Bronchial lymph node (tissue), 1 donor: Measurements from ENCODE around the genes BIN1 and GPR17.

GRCh38 chr2:126776473-126777553 is 120.9 kb downstream of the GYPC start:
- PRO-cap, result unidirectional peak, plus-strand start at chr2:126776792; unidirectional peak, plus-strand start at chr2:126776811; unidirectional peak, minus-strand start at chr2:126777231

DNA sequence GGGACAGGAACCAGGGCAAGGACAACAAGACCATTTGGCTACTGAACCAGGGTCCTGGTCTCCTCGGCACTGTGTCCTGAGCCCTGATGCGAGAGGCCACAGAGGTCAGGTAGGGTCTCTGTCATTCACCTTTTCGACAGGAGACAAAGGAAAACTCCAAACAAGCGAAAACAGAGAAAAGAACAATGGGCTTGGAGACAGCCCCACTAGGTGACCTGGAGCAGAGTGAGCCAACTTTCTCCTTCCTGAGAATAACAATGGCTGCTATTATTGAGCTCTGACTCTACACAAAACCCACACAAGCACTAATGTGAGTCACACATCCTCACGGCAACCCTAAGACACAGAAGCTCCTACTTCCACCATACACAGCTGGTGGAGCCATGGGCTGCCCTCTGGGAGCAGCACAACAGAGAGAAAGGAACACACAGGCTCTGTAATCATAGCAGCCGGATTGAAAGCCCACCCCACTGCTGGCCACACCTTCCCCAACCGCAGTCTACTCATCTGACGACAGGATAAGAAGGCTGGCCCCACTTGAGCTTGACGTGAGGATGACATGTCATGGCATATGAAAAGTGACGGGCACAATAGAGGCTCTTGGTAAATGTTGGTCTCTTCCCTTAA is 67.2 kb upstream of the TEX51 start:
- PRO-cap, result no peak

- PRO-cap, result no peak
Observed at GRCh38 chr2:126971256-126971702, 72.6 kb downstream of the TEX51 start.

GRCh38 chr2:127054305-127054974 is 52.5 kb downstream of the BIN1 start:
- PRO-cap, result no peak

GRCh38 chr2:127103308-127104426 is 3.3 kb downstream of the BIN1 start:
- PRO-cap, result no peak

DNA sequence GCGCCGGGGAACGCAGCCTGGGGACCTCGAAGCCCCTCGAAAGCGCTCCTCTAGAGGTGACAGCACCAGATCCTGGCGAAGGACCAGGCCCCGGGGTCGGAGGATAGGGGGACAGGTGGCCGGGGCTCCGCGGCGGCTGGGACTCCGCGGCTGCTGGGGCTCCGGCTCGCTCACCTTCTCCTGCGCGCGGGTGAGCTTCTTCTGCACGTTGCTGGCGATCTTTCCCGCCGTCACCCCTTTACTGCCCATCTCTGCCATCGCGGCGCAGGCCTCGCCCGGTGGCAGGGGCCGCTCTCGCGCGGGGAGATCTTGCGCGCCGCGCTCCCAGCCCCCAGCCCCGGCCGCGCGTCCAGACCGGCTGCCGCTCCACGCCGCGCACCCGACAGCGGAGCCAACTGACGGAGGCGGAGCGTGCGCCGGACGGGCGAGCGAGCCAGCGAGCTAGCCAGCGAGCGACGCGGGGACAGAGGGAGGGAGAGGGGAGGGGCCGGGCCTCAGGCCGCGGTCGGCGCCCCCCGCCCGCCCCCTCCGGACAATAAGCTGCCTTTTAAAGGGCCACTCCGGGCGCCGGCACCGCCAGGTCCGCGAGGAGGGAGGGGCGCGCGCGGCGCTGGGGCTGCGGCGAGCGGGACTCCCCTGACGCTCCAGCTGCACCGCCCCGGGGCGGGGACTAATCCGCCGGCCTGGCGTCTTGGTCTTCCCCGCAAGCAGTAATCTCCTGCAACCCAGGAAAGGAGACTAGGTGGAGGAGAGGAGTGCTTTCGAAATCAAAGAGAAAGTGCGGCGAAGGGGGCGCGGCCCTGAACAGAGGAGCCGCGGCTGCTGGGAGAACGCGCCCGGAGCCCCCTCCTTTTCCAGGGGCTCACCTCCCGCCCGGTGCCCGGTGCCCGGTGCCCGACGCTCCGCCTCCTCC is at the start of gene BIN1:
Gene BIN1 (minus strand): TSS at position 469 of the 913 bp plus-strand sequence.
- PRO-cap, result bidirectional peak, plus-strand start at position 579 of the sequence, minus-strand start at position 397 of the sequence; bidirectional peak, plus-strand start at position 770 of the sequence, minus-strand start at position 716 of the sequence

GRCh38 chr2:127302205-127302766 is 8.3 kb upstream of the ERCC3 start:
- PRO-cap, result no peak

GRCh38 chr2:127304450-127305871 is 11.0 kb upstream of the ERCC3 start:
- PRO-cap, result no peak

GRCh38 chr2:127351586-127352266 is 36.0 kb downstream of the MAP3K2 start:
- PRO-cap, result no peak

- PRO-cap, result no peak
Observed at GRCh38 chr2:127438202-127438759, 20.1 kb downstream of the PROC start.

- PRO-cap, result no peak
Observed at GRCh38 chr2:127454885-127455534, 36.8 kb downstream of the PROC start.

- PRO-cap, result no peak
Observed at GRCh38 chr2:127455535-127456165, 37.4 kb downstream of the PROC start.

DNA sequence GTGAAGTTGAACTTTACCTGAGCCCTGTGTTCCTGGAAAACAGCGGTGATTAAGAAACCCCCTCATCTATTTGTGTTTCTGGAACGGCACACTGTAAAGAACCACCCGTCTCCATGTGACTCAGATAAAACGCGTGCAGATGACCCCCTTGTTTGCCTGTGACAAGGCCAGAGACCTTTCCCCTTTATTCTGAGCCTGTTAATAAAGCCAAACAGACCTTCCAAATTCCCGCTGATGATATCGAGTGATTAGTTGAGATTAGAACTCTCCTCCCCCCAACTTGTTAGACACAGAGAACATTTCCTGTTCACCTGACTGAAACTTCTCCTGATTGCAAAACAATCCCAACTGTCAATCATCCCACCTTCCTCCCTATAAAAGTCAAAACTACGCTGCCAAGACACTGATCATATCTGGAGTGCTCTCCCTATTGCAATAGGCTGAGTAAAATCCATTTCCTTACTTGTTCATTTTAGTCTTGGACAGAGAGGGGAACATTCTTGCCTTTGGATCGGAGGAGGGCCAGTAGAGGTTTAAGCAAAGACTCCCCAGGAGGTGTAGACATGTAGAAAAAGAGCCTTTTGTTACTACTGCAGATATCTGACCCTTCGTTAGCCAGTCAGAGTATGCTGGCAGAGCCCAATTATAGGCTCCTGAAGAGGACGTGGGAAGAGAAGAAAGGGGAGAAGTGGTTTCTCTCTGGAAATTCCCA is 937 bp upstream of the IWS1 start:
- PRO-cap, result bidirectional peak, plus-strand start at position 406 of the sequence, minus-strand start at position 282 of the sequence

- PRO-cap, result no peak
Observed at GRCh38 chr2:127630389-127631012, 15.5 kb upstream of the GPR17 start.

DNA sequence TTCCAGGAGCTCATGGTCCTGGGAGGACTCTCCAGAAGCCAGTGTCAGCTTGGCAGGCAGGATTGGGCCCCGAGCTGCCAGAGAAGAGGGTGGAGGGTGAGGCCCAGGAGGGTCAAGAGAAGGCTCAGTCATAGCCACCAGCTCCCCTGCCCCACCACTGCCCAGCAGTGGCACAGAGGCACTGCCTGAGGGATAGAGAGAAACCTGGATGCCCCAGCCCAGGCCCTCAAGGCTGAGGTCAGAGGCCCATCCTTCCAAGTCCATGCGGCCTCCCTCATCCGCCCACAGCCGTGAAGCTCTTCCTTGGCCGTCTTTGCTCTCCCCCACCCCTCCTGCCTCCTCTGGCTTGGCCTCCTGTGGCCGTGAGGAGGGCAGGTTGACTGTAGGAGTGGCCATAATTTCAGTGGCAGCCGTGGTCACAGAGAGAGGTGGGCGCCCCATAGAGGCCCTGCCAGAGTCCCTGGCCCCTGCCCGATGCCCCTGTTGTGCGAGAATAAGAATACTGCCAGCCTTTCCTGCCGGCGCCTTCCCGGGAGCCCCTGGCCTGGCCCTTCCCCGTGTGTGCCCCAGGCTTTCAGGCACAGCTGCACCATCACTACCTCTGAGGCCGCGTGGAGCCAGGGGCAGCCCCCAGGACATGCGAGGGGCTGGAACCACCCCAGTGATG is 13.3 kb upstream of the GPR17 start:
- PRO-cap, result no peak

DNA sequence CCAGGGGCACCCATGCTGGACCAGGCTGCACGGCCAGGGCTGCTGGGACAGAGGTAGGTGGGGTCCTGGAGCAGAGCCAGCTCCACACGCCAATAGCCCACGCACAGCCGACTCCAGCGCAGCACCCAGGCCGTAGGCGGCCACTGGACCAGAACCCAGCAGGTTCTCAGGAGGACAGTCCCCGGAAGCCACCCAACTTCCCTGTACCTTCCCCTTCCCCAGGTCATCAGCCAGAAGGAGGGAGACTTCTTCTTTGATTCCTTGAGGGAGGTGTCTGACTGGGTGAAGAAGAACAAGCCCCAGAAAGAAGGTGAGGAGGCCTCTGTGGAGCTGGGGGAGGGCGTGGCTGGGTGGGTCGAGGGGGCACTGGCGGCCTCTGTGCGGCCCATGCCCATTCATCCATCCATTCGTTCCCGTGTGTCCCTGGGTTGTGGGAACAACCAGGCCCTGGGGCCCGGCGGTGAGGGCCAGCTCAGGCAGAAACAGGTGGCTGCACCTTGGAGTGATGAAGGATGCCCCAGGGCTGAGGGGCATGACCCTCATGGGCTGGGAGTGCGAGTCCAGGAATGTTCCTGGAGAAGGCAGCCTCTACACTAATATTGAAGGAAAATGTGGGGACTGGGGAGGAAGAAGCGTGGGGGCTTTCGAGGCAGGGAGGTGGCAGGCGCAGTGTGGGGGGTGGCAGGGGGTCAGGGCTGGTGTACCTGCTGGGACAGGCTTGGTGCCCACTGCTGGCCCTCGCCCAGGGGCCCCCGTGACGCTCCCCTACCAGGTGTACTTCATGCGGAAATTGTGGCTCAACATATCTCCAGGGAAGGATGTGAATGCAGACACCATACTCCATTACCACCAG is 11.4 kb upstream of the GPR17 start:
- PRO-cap, result no peak

- PRO-cap, result no peak
Observed at GRCh38 chr2:127645728-127646515, at the start of gene GPR17. Gene GPR17 (plus strand): TSS chr2:127646153.

DNA sequence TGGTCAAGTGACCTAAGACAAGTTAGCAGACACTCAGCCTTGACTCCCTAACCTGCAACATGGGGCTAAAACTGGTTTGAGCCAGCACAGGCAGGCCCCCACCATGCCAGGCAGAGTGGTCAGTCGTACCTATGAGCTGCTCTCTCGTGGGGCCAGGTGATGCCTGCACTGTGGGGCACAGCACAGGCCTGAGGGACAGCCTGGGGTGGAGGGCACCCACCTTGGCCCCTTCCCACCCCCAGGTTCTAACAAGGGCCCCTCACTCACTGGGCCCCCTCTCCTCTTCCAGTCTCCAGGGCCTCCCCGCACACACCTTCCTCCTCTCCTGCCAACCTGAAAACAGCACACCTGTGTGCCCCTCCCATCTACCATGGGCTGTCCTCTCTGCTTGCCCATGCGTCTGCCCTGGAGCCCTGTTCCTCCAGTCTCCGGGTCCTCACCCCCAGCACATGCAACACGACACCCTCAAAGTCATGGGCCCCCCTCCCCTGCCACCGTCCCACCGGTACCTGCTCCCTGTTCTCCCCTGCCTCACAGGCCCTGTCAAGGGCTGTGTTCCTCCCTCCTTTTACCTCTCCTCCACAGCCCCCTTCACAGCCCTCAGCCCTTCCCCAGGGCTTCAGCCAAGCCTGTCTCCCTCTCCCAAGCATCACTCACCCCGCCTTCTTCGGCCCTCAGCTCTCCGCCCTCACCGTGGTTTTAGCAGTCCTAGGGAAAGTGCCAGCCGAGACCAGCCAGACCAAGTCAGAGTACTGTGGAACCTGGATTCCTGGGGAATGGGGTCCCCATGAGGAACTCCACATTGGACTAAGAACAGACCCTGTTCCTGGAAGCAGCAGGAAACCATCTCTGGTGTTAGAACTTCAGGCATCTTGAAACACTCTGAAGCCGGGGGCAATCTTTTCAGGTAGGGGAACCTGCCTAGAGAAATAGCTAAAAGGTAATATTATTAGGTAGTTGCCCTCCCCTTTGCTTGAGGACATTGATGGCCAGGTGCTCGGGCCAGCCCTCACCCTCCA is 1.7 kb downstream of the GPR17 start:
- PRO-cap, result no peak

DNA sequence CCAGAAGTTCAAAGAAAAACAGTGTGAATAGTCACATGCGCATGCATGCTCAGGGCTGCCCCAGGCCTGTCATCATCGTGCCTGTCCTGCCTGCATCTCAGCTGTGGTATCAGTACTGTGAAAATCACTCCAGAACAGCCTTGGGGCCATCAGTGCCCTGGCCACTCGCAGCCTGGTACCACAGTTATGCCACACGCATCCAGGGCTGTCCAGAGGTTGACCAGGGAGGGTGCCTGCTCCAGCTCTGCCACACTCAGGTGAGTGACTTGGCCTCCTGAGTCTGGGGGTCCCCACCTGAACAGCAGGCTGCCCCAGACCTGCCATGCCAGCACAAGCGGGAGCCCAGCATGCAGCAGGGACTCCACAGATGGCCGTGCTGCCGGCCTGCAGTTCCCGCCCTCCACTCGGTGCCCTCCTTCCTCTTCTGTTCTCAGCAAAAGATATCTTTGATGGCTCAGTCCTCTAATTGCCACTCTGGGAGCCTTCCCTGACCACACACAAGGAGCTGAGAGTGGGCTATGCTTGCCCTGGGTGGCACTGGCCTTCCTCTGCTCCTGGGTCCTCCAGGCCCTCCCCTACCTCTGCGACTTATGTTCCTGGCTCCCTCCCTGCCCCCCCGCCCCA is 12.2 kb downstream of the LIMS2 start:
- PRO-cap, result no peak

DNA sequence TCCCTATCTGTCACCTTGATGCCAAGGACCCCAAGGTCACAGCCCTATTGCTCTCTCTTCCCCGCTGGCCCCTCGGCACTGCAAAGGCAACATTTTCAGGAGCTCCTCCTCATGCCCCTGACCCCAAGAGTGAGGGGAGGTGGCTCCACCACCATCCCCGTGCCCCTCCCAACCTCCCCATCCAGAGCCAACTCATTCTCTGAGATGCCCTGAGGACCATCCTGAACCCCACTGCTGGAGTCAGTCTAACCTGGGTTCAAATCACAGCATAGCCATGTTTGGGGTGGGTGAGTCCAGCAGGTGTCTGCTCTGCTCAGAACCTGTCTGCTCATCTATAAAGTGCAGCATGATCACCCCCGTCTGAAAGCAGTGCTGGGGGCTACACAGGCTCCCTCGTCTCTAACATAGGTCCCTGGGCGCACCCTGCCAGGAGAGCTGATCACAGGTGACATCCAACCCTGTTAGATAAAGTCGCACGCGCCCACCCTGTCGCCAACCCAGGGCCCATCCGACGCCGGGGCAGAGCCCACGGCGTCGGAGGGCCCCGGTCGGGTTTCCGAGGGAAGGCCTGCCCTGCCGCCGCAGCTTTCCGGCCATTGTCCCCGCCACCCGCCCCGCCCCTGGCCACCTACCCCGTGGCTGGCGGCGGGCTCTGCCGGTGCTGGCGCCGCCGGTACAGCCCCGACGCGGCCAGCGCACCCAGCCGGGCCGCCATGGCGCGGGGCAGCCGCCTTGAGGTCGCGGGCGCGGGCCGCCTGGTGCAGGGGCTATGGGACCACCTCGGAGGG is 11.5 kb downstream of the LIMS2 start:
- PRO-cap, result no peak